Metastatic Breast Carcinoma in the Brain (tissue), 10 donors: ENCODE measurements around a stretch of chr17.

DNA sequence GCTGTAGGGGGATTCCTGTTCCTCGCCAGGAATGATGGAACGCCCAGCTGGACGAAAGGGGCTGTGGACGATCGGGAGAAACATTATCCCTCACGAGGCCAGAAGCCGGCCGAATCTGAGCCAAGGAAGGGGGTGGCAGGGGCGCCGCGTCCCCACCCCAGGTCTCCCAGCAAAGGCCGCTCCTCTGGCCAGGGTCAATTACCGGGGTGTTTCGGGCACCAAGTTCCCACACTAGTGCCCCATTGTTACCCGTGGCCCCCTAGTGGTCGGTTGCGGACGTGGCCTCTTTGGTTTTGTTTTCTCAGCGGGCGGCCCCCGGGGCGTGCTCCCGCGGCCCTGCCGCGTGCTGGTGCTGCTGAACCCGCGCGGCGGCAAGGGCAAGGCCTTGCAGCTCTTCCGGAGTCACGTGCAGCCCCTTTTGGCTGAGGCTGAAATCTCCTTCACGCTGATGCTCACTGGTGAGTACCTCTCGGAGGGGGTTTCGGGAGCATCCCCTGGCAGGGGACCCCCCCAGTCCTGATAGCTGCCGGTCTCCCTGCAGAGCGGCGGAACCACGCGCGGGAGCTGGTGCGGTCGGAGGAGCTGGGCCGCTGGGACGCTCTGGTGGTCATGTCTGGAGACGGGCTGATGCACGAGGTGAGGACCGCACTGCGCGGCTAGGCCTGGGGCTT is 1.4 kb downstream of the SPHK1 start:
- PRO-cap, 10 experiments, result peak in 1 of 10 experiments; most common minus-strand start position 203 of the sequence (in 1)

GRCh38 chr17:76414642-76415018 is 30.2 kb downstream of the SPHK1 start:
- PRO-cap, 10 experiments, result no peak in any of the 10 experiments

DNA sequence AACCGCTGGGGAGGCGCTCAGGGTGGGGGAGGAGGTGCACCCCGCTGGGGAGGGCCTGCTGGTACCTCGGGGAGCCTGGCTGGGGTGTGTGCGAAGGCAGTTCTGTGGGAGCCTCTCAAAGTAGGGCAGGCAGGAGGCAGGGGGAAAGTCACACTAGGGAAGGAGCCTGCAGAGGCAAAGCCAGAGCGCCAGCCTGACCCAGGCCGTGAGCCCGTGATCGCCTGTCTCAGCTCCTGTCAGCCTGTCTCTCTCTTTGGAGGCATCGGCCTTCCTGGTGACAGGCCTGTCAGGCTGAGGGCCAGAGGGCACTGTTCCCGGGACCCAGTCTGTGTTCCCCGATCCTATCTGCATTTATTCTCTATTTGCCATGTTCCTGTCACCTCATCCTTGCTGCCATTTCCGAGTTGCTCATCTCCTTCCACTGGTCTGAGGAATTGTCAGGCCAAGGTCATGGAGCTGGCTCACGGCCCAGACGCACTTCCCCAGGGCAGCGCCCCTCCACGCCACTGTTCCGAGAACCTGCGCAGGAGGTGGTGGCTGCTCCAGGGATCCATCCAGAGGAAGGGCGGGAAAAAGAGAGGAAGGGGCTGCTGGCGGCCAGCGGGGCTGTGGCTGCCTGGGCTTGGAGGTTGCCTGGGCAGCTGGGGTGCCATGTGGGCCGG is 4.7 kb downstream of the PRCD start:
- PRO-cap, 10 experiments, result no peak in any of the 10 experiments

DNA sequence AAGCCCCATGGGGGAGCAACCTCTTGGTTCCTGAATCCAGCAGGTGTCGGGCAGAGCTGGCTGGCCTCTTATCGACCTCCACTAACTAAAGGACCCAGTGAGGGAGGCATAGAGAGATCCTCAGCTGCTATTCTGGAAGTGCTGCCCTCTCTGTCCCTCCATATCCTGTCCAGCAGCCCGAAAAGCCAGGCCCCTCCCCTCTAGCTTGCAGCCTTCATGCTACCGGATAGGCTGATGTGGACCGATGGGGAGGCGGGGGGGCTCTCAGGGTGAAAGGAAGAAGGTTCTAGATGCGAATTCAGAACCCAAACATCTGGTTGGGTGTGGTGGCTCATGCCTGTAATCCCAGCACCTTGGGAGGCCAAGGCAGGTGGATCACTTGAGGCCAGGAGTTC is 24.9 kb downstream of the MXRA7 start:
- PRO-cap, 10 experiments, result no peak in any of the 10 experiments

- PRO-cap, 10 experiments, result no peak in any of the 10 experiments
Observed at GRCh38 chr17:76695231-76695951, 15.4 kb downstream of the MXRA7 start.

GRCh38 chr17:76751903-76752521 is 14.1 kb downstream of the MFSD11 start:
- PRO-cap, 10 experiments, result no peak in any of the 10 experiments

GRCh38 chr17:76752869-76754127 is 15.4 kb downstream of the MFSD11 start:
- PRO-cap, 10 experiments, result no peak in any of the 10 experiments

GRCh38 chr17:76769471-76769953 is 31.6 kb downstream of the MFSD11 start:
- PRO-cap, 10 experiments, result no peak in any of the 10 experiments

- PRO-cap, 10 experiments, result no peak in any of the 10 experiments
Observed at GRCh38 chr17:77147918-77148522, 7.3 kb downstream of the SEC14L1 start.

GRCh38 chr17:77162959-77163579 is 22.3 kb downstream of the SEC14L1 start:
- PRO-cap, 10 experiments, result no peak in any of the 10 experiments

DNA sequence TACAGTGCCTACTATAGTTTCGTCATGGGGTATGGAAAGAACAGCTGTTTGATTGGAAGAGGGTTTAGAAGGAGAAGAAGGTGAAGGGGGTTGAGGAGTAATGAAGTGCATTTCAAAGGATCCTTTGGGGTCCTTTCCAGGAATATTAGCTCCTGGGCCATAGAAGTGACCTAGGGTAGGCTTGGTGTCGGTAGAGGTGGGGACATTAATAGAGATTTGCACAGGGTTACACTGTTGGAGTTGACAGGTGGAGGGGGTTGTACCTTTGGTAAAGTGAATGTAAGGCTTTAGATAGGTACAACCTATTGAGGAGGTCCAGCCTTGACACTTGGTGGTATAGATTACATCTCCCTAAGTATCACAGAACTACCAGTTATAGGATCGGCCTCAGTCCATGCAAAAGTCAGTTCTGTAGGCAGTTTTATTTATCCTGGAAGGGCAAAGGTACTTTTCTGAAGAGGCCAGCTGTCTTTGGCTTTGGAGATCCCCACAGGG is 28.9 kb downstream of the SEC14L1 start:
- PRO-cap, 10 experiments, result no peak in any of the 10 experiments

GRCh38 chr17:77194495-77195044 is 53.8 kb downstream of the SEC14L1 start:
- PRO-cap, 10 experiments, result no peak in any of the 10 experiments

DNA sequence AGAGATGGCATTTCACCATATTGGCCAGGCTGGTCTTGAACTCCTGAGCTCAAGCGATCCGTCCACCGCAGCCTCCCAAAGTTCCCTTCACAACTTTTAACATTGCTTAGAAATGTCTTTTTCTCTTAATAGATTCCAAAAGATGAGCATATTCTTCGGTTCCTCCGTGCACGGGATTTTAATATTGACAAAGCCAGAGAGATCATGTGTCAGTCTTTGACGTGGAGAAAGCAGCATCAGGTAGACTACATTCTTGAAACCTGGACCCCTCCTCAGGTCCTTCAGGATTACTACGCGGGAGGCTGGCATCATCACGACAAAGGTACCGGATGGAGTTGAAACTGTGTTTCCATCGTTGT is 59.6 kb downstream of the SEC14L1 start:
- PRO-cap, 10 experiments, result no peak in any of the 10 experiments

- PRO-cap, 10 experiments, result no peak in any of the 10 experiments
Observed at GRCh38 chr17:77218779-77219309, 62.5 kb upstream of the SEPTIN9 start.

- PRO-cap, 10 experiments, result no peak in any of the 10 experiments
Observed at GRCh38 chr17:77228176-77228934, 52.9 kb upstream of the SEPTIN9 start.

DNA sequence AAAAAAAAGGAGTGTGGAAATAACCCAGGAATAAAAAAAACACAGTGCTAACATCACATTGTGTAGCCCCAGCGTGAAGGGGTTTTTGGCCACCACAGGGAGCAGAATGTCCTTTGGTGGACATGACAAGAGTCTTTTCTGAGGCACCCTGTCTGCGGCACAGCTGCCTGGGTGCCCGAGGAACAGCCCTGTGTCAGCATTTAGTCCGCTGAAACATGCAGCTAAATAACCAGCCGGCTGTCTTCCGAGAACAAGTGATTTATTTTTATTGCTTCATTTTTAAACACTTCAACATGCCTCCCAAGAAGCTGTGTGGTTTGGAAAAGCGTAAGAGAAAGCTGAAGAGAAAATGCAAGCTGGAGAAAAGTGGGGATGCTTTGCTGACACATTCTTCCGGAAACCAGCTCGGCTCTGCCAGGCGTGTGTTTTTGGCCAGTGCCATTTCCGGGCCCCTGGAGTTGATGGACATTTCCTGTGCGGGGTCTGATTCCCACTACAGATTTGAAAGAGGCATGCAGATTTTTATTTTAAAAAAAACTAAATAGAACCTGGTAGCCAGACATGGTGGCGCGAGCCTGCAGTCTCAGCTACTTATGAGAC is 45.9 kb upstream of the SEPTIN9 start:
- PRO-cap, 10 experiments, result peak in 1 of 10 experiments; most common minus-strand start position 252 of the sequence (in 1)

DNA sequence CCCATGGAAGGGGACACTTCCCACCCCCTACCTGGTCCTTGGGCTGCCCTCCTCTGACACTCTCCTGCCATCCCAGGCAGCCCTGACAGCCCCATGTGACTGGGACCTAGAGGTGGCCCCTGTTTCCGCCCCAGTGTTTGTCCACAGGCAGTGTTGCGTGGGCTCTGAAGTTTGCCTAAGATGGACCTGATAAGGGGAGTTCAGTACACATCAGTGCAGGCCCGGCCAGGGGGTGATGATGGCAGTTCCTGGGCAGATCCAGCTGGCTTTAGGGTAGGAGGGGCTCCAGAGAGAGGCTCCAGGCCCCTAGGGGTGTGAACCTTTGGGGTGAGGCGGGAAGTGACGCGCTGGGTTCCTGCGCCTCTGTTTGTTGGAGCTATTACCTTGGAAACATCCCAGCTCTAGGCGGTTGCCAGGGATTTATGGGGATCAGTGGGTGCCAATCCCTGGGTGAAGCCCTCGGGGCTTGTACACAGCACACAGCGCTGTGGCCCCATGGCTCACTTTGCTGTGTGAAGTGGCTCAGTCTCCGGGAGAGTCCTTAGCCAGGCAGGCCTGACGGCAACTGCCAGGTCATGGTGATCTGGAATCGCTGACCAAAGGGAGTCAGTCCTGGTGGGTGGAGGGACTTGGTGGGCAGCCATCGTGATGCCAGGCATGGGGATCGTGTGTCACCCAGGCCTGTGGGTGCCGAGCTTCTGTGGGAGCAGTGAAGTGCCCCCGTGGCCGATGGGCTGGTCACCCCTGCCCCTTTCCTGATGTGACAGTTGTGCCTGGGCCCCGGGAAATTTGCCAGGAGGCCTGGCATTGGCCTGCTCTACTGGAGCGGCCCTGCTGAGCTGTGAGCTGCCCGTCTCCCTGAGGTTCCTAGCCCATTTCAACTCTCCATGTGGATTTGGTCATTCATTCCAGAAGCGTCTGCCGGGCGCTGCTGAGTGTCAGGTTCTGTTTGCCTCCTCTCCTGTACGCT is 5.6 kb downstream of the SEPTIN9 start:
- PRO-cap, 10 experiments, result peak in 8 of 10 experiments; most common plus-strand start position 525 of the sequence (in 7); most common minus-strand start position 55 of the sequence (in 5)

DNA sequence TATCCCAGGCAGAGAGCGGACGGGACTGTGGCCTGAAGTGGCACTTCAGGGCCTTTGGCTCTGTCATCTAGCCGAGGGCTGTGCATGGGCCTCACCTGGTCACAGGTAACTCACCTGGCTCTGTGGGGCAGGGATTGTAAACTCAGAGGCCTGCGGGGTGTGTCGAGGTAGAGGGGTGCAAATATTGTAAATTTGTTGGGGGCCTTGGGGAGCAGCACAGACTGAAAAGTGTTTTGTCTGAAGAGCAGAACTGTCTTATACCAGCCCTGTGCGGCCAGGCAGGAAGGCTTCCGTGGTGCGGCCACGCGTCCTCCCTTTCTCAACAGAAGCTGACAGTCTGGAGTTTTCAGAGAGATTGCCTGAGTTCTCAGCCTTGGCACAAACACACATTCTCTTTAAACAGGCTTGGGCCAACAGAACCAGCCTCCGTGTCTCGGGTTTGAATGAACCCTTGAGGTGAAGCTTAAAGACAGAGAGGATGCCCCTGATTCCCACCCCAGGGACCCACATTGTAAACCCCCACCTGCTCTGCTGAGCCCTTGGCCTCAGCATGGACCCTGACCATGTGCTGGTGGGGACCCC is 37.5 kb downstream of the SEPTIN9 start:
- PRO-cap, 10 experiments, result peak in 1 of 10 experiments; most common plus-strand start position 70 of the sequence (in 1); most common minus-strand start position 170 of the sequence (in 1)

- PRO-cap, 10 experiments, result no peak in any of the 10 experiments
Observed at GRCh38 chr17:77388141-77389164, 107.2 kb downstream of the SEPTIN9 start.

DNA sequence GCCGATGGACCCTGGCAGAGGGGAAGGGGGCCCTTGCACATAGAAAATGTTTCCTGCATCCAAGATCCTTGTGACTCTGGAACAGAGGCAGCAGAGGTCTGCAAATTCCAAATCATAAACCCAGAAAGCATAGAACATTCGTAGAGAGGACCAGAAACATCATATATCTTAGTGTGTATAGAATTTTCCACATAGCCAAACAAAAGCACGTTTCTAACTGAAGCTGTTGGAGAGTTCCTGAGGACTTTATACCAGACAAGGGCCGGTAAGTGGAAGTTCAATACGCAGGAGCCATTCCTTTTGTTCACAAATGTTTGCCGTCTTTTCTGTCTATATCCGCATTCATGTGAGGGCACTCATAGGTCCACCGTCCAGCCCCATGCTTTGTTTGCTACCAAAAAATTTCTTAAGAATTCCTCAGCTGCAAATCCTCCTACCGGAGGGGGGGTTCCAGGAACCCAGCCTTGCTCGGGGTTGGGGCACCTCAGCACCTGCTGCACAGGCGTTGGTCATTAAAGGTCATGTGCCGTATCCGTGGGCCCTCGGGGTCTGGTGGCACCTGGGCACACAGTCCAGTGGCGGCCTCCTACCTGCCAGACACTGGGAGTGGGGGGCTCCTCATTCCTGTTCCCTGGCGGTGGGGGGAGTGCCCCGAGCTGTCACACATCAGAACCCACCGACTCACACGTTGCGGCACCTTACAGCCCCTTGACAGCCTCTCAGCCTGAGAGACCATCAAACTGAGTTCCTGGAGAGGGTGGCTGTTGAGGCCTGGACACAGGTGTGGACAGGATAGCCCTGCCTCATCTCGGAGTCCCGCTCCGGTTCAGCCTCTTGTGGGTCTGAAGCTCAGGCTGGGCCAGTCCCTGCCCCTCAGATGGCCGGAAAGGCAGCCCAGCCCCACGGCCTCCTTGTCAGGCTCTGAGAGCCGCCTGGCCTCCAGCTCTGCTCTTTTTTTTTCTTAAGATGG is 136.4 kb downstream of the SEPTIN9 start:
- PRO-cap, 10 experiments, result peak in 3 of 10 experiments; most common plus-strand start position 741 of the sequence (in 3)